Ovary (tissue), 7 donors: ENCODE results near the genes CLIC4 and RSRP1.

DNA sequence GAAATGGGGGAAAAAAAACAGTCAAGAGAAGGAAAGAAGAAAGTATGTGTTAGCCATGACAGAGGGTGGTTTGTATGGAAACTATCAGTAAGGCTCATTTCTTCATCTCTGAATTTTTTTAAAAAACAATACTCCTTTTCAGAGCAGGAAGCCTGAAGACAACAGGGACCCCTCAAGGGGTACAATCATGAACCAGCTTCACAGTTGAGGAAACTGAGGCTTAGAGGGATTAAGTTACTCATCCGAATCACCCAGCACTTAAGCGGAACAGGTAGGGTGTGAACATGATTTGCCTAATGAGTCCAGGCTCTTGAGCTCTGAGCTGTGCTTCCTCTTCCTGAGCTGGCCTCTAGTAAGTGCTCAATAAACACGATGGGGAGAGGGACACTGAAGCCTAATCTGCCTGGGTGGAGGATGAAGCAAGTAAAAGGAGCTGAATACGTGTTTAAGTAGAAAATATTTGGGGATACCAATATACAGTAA, 20.7 kb downstream of the STPG1 start:
- PRO-cap, 7 experiments = no peak in any of the 7 experiments
- RAMPAGE, long total RNA, 2 experiments = no peak in any of the 2 experiments

GRCh38 chr1:24438369-24438900, 22.8 kb downstream of the NIPAL3 start:
- PRO-cap, 7 experiments = no peak in any of the 7 experiments
- RAMPAGE, long total RNA, 2 experiments = no peak in any of the 2 experiments

DNA sequence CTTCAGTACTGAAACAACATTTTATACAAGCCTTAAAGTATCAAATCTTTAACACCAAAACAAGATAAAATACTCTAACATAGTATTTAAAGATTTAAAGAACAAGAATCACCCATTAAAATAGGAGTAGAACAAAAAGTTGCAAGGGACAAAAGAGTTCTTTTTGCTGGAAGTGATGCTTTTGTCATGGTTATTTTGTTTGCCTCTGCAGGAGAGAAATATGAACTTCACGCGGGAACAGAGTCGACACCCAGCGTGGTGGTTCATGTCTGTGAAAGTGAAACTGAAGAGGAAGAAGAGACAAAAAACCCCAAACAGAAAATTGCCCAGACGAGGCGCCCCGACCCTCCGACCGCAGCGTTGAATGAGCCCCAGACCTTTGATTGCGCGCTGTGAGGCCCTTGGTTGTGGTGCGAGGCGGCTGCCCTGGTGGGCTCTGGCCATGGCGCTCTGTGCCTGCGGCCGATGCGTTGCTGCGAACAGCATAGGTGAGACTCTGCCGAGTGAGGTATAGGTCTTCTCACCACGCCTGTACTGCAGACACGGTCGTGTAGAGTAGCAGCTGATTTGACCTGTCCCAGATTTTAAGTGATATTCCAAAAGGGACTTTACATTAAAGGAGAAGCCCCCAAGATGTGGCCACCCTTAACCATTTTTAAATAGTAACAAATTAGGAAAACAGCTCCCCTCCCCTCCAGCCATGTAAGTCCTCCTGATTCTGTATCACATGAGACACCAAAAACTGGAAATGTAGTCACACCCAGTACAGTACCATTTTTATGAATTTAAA, 20.8 kb upstream of the NCMAP start:
- PRO-cap, 7 experiments = no peak in any of the 7 experiments
- RAMPAGE, long total RNA, 2 experiments = no peak in any of the 2 experiments

DNA sequence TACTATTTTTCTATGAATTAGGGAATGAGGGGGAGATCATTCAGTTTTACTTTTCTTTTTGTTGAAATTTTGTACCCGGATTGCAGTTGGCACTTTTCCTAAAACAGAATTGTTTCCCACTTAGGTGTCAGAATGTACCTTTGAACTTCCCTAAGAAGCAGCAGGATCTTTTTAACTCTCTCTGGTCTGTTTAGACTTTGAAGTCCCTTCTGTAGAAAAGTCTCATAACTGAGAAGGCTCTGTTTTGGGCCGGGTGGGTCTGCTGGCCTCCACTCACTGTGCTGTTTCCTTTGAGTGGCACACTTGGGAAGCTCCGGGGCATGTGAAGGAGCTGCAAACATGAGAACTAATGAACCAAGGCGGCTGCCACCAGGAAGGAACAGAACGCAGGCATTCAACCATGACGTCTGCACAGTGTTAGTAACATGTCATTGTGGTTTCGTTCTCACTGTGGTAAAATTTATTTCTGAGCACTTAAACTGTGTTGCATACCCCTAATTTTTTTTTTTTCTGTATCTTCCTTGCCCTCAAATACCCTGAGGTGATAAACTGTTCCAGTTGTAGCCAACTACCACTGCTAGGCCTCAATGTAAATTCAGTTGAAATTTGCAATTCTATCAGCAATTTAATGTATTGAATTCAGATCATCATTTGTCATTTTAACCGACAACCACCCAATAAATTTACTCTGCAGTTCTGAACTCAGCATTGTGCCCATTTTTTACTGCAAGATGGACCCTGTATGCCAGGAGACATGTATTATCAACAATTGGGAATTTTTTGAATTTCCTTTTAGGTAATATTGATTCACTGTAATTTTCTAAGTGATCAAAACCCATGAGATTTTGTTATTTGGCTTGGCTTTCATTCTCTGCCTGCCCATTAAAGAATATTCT, 19.3 kb upstream of the NCMAP start:
- PRO-cap, 7 experiments = peak in 1 of 7 experiments; most common minus-strand start position 324 of the sequence (in 1)
- RAMPAGE, long total RNA, 2 experiments = no peak in any of the 2 experiments

GRCh38 chr1:24744650-24745684, at the start of gene CLIC4:
TSS of gene CLIC4 (plus strand) at chr1:24745447.
- PRO-cap, 7 experiments = peak in 7 of 7 experiments; most common plus-strand start chr1:24745447 (in 4); most common minus-strand start chr1:24744937 (in 7)
- RAMPAGE, long total RNA, 2 experiments = start-site peak on the plus strand in 2 of 2 experiments, at chr1:24745336-24745481 at its widest, 1,433 to 2,109 reads per replicate

DNA sequence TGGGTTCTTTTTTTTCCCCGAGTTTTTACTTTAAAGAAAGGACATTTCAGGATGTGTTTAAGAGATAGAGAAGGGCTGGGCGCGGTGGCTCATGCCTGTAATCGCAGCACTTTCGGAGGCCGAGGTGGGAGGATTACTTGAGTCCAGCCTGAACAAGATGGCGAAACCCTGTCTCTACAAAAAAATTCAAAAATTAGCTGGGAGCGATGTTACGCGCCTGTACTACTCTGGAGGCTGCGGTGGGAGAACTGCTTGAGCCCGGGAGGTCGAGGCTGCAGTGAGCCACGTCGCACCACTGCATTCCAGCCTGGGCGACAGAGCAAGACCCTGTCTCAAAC, 1.4 kb downstream of the CLIC4 start:
- PRO-cap, 7 experiments = peak in 2 of 7 experiments; most common minus-strand start position 250 of the sequence (in 2)
- RAMPAGE, long total RNA, 2 experiments = no peak in any of the 2 experiments

- PRO-cap, 7 experiments = no peak in any of the 7 experiments
- RAMPAGE, long total RNA, 2 experiments = no peak in any of the 2 experiments
Measured at GRCh38 chr1:24914755-24915262, 15.3 kb downstream of the RUNX3 start.

DNA sequence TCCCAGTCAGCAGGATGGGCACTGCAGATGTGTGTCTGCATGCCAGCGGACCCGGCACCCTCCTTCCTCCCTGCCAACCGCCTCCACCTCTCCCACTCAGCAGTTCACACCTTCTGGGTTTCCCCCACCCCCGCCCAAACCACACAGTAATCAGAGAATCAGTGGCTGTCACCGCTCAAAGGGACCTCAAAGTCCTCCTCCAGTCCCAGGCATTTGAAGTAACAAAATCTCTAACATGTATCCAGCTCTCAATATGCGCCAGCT, 5.0 kb downstream of the RUNX3 start:
- PRO-cap, 7 experiments = no peak in any of the 7 experiments
- RAMPAGE, long total RNA, 2 experiments = no peak in any of the 2 experiments

GRCh38 chr1:24925457-24925941, 4.6 kb downstream of the RUNX3 start:
- PRO-cap, 7 experiments = no peak in any of the 7 experiments
- RAMPAGE, long total RNA, 2 experiments = no peak in any of the 2 experiments

DNA sequence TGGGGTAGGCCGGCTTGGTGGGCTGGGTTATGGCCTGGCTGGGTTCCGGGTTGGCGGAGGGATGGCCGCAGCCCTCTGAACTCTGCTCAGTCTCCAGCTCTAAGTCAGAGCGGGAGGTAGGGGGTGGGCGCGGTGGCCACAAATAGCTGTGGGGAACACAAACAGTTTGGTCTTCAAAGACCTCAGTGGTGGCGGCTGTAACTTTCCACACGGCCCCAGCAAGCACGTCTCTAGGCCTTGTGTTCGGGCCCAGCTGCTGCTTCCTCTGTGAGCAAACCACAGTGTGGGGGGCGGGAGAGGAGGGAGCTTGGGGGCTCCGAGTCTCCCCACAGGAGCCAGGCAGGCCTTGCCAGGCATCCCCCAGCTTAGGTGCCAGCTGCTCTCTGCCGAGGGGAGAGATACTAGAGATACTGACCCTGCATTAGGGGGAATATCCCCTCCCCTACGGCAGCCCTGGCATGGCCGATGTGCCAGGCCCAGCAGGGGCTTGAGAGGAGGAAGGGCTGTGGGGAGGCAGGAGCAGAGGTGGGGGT, 67.5 kb upstream of the RUNX3 start:
- PRO-cap, 7 experiments = no peak in any of the 7 experiments
- RAMPAGE, long total RNA, 2 experiments = no peak in any of the 2 experiments

DNA sequence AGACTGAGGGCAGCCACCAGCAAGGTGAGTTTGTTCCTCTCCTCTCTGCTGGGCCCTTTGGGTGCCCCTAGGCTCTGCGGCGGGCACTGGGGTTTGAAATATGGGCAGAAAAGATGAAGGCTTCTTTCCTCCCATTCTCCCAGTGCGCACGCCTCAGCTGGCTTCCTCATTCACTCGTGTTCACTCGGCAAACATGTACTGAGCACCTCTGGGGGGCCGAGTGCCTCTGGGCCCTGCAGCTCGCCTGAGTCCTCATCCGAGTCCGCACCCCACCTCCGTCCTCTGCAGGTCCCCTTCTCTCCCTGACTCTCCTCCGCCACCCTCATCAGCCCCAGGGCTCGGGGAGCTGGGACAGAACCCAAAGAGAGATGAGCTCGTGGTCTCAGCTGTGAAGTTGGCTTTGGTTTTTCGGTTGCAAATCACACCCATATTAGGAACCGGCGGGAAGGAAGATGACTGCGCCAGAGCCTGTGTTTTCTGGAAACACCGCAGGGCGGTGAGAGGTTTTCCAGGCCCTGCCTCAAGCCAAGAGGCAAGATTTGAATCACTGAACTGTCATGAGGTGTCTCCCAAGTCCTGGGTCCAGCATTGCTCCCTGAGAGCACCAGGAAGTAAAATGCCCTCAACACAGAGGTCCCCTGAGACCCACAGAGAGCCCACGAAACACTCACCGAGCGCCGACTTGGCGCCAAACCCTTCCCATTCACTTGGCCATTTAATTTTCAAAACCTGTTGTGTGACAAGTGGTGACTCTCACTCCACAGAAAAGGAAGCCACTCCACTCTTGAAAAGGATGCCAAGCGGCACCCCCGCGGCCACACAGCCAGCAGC, 98.7 kb upstream of the RUNX3 start:
- PRO-cap, 7 experiments = no peak in any of the 7 experiments
- RAMPAGE, long total RNA, 2 experiments = no peak in any of the 2 experiments

DNA sequence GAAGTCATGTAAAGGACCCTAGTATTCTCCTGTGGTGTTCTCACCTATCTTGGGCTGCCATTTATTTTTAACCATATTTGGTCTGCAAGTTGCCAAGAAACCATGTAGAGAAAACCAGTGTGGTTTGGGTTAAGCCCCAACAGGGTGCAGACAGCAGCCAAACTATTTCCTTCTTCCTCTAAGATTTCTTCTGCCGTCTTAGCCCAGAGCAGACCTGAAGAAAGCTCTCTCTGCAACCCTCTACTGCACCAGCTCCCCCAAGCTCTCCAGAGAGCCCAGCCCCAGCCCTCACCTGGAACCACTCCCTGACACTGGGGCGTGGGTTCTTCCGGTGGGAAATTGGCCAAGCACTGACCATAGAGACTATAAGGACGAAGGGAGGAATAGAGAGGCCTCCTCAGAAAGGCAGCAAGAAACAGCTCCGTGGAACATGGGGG, 136.6 kb downstream of the SYF2 start:
- PRO-cap, 7 experiments = no peak in any of the 7 experiments
- RAMPAGE, long total RNA, 2 experiments = no peak in any of the 2 experiments

GRCh38 chr1:25145707-25146251, 86.5 kb downstream of the SYF2 start:
- PRO-cap, 7 experiments = no peak in any of the 7 experiments
- RAMPAGE, long total RNA, 2 experiments = no peak in any of the 2 experiments

- PRO-cap, 7 experiments = no peak in any of the 7 experiments
- RAMPAGE, long total RNA, 2 experiments = no peak in any of the 2 experiments
Measured at GRCh38 chr1:25198650-25199142, 33.6 kb downstream of the SYF2 start.

DNA sequence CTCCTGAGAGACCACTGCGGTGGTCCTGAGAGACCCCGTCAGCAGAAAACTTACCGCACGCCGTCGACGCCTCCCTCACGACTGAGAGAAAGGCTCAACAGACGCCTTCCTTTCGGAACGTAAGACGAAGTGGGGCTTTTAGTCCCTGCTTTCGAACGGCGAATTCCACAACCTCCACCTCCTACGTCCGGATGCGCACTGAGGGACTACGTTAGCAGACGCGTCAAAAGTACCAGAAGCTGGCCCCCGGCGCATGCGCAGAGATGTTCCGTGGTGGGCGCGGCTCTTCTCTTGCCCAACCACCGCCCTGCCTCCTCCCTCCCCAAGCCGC, at the start of gene RSRP1:
Gene RSRP1 (minus strand): TSS at position 200 of the 331 bp plus-strand sequence.
- PRO-cap, 7 experiments = peak in 7 of 7 experiments; most common minus-strand start position 200 of the sequence (in 7)
- RAMPAGE, long total RNA, 2 experiments = start-site peak on the minus strand in 2 of 2 experiments, centred at position 201 of the sequence, 629 to 954 reads per replicate

- PRO-cap, 7 experiments = no peak in any of the 7 experiments
- RAMPAGE, long total RNA, 2 experiments = no peak in any of the 2 experiments
Measured at GRCh38 chr1:25264222-25264592, 8.1 kb upstream of the RHD start.

DNA sequence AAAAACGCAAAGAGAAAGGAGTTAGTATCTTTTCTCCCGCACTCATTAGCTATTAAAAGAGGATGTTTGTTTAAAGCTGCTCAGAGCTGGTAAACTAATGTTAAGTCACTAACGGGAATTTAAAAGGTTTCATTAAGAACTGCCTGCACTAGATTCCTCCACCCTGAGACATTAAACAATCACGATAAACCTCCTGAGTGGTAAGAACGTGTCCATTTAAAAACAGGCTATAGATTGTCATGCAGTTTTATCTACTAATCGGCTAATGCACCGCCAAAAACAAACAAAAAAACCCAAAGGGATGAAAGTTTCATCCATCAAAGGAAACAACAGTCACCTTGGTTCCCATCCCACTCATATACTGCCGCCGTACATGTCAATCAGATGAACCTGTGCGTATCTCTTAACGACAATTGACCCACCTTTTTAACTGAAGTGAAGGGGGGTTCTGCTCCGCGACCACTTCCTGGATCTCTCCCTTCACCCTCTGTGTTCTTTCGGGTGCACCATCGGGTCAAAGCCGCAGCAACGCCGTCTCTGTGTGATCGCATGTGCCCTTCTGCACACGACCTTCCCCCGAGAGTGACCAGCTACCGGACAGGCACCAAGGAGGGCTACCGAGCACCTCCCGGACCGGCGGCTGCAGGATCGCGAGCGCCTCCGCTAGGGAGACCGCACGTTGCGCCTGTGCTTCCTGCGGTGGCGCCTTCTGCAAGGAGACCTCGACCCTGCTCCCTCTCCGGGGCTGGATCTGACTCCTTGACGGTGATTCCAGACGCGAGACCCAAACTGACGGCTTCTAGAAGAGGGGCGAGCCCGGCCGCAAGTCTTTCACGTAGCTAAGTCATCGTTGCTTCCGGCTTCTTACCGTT, 1.3 kb upstream of the TMEM50A start:
- PRO-cap, 7 experiments = peak in 1 of 7 experiments; most common minus-strand start position 489 of the sequence (in 1)
- RAMPAGE, long total RNA, 2 experiments = no peak in any of the 2 experiments

DNA sequence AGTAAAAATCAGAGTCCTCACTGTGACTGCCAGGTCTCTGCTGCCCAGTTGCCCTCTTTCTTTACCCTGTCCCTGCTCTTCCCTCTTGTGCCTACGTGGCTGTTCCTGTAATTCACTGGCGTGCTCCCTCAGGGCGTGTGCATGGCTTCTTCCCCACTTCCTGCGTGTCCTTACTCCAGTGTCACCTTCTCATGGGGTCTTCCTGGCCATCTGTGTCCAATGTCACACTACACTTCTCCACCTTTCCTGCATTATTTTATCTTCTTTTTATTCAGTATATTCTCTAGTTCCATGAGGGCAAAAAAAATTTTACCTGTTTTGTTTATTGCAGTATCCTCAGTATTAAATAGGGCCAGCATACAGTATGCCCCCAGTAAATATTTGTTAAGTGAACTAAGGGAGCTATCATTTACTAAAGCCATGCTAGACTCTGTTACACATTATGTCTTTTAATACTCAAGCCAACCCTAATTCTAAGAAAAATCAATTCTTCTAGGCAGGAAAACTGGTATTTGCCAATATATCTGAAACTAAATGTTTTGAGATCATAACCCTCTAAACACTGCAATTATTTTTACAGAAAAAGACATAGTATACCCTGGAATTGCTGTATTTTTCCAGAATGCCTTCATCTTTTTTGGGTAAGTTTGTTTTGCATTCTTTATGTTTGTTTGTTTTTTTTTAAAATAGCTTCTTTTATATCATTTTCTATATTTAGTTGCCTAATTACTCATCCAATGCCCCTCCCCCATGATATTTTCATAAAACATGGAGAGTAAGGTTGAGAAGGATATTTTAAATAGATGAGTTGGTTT, 18.3 kb downstream of the TMEM50A start:
- PRO-cap, 7 experiments = no peak in any of the 7 experiments
- RAMPAGE, long total RNA, 2 experiments = no peak in any of the 2 experiments

GRCh38 chr1:25563283-25564284, 20.2 kb downstream of the LDLRAP1 start:
- PRO-cap, 7 experiments = no peak in any of the 7 experiments
- RAMPAGE, long total RNA, 2 experiments = no peak in any of the 2 experiments

GRCh38 chr1:25566766-25567660, 23.6 kb downstream of the LDLRAP1 start:
- PRO-cap, 7 experiments = peak in 2 of 7 experiments; most common plus-strand start chr1:25567285 (in 2); most common minus-strand start chr1:25567178 (in 1)
- RAMPAGE, long total RNA, 2 experiments = no peak in any of the 2 experiments